Anterior vena cava (tissue), 1 donor: Measurements from ENCODE around the gene SSH2.

DNA sequence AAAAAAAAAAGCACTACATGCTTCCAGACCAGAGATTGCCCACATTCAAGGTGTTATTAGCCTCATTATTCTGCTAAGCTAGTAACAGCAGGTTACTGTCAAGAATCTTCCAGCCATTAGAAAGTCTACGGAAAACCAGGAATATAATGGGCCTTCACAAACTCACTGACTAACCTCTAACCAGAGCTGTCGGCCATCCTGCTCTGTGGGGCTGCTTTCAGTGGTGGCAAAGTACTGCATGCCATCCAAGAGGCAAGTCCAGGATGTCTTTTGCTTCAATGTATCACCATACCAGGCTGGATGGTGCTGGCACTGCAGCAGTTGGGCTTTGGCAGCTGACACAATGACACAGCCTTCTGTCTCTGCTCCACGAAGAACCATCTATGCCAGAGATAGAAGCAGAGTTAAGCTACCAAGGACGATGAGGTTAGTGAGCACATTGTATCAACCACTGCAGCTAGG, 9.6 kb upstream of the RSKR start:
- PRO-cap, result no peak

DNA sequence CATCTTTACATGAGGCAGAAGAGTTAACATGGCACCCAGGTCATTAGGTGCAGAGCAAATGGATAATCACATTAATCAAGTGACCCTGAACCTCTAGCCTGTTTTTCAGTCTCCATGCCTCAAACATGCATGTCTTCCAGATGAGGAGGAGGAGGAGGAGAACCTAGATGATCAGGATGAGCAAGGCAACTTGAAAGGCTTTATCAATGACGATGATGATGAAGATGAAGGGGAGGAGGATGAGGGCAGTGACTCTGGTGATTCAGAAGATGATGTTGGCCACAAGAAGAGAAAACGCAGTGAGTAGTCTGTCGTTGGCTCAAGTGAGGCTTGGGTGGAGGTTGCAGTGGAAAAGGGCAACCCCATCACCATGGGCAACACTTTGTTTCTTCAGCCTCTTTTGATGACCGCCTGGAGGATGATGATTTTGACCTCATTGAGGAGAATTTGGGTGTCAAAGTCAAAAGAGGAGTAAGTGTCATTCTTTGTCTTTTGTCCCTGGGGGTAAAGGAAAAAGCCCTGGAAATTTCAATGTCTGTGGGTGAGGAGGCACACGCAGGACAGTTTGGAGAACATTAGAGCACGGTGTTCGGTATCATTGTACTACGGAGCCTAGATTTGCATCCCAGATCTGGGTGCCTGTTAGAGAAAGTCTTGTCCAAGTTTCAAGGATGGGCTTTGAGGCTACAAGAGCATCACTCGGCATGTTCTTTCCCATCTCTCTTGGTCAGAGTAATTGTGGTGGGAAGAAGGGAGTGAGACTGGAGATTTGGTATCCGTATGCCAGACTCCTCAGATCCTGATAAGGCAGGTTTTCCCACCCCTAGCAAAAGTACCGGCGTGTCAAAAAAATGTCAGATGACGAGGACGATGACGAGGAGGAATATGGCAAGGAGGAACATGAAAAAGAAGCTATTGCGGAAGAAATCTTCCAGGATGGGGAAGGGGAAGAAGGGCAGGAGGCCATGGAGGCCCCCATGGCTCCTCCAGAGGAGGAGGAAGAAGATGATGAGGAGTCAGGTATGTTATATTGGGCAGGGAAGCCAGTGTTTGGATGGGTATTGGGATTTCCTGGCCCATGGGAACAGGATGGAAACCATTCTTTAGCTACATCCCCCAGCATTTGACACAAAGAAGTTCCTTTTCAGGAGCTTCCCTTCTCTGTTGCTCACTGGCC, 12.5 kb downstream of the SUPT6H start:
- PRO-cap, result no peak

DNA sequence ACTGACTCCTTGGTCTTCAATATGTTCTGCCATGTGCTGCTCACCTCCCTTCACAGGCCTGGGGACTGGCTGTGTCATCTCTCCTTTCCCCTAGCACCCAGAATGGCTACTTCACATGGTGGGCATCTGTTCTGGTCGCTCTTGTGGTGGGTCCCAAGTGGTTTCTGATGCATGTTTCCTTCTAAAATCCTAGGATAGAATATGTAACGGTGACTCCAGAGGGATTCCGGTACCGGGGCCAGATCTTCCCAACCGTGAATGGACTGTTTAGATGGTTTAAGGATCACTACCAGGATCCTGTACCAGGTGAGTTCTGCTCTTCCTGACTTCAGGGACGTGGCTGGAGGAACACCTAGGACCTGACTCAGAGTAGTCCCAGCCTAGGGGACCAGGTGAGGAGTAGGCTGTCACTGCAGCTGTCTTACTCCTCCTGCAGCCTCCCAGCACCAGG, 12.1 kb downstream of the PROCA1 start:
- PRO-cap, result no peak

GRCh38 chr17:28738447-28739169, 5.2 kb upstream of the TRAF4 start:
- PRO-cap, result no peak

DNA sequence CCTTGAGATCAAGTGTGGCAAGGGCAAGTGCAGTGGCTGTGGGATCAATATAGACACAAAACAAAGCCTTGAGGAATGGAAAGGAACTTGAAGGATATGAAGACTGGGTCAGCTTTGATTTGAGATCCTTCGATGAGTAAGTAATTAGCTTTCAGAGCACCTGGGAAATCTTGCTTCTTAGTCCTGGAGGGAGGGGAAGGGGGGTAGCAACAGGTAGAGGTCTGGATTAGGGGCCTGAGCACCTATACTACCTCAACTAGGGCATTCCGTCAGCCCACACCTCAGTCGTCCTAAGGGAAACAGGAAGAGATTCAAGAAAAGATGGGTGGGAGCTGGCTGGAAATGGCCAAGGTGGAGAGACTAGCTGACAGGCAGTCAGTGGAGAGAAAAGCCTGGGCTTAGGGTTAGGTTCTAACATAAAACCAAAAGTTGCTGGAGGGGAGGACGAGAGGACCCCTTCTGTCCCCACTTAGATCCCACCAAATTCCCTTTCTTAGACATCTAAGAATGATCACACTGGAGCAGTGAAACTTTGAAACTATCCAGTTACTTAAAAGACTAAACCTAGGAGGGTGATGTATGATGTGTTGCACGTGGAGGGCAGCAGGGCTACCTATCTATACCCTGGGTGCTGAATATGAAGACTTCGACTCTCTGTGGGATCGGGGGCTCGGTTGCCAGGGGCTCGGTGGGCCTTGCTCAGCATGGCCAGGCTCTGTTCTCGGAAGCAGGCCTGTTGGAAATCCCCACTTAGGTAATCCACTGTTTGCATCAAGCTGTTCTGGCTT, 14.0 kb downstream of the TRAF4 start:
- PRO-cap, result no peak

DNA sequence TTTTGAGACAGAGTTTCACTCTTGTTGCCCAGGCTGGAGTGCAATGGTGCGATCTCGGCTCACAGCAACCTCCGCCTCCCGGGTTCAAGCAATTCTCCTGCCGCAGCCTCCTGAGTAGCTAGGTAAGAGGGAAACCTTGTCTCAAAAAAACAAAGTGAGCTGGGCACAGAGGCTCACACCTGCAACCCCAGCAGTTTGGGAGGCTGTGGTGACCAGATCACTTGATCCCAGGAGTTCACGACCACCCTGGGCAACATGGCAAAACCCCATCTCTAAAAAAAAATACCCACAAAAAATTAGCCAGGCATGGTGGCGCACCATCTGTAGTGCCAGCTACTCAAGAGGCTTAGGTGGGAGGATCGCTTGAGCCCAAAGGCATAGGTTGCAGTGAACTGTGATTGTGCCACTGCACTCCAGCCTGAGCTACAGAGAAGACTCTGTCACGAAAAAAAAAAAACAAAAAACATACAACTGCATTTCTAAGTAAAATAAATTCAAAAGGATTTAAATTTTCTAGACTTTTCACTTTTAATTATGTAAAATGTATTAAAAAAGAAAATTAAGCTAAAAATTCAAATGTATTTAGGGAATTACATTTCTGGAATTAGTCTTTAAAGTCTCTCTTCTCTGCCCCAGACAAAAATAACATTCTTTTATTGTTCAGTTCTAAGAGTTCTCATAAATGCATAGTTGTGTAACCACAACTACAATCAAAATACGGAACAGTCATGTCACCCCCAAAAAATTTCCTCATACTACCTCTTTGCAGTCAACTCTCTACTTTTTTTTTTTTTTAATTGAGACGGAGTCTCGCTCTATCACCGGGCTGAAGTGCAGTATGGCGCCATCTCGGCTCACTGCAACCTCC, 14.2 kb downstream of the FAM222B start:
- PRO-cap, result no peak

DNA sequence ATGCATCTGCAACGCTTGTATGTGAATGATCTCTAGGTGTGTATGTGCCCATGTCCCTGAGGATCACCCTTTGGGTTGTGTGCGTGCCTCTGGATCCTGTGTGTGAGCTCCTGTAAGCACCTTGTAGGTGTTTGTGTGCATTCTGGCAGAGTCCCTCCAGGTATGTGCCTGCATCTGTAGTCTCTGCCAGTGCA, 311 bp upstream of the DHRS13 start:
- PRO-cap, result no peak

GRCh38 chr17:28905317-28906141, 2.6 kb upstream of the DHRS13 start:
- PRO-cap, result no peak

- PRO-cap, result no peak
Observed at GRCh38 chr17:28912447-28913375, 9.8 kb upstream of the DHRS13 start.

DNA sequence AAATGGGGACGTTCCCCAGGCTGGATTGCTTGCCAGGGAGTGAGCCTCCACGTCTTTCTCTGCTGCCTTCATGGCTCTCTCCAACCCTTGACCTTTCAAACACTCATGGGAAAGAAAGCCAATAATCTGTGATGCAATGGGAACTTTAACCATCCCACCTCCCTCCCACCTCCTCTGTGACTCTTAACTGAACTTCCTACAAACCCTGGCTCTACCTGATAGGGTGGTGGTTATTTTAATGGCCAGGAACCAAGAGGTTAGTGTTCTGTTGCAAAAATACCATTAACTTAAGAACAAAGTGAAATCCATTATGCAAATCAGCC, 2.8 kb downstream of the PIPOX start:
- PRO-cap, result no peak

DNA sequence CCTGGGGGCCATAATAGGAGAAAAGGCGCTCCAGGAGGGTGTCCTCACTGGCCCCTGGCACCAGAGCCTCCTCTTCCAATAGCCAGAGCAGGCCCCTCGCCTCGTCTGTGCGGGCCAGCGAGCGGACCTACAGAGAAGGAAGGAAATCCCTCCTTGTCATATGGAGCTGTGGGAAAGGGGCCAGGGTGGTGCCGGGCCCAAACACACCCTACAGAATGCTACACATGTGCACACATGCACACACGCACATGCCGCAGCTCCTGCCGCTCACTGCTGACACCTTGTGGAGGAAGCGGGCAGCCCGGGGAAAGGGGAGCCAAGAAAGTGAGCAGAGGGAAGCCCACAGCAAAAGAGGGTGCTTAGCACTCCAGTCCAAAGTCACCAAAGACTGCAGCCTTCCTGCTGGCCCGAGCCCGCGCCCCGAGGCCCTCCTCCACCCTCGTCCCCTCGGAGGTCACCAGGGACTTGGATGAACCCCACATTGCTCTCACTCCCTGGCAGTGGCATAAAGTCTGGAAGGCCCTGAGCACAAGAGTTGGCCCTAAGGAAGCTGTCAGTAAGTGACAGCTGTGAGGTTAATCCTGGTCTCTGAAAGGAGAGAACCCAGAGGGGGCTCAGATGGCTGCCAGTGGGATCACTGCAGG, 68.3 kb downstream of the MYO18A start:
- PRO-cap, result no peak

DNA sequence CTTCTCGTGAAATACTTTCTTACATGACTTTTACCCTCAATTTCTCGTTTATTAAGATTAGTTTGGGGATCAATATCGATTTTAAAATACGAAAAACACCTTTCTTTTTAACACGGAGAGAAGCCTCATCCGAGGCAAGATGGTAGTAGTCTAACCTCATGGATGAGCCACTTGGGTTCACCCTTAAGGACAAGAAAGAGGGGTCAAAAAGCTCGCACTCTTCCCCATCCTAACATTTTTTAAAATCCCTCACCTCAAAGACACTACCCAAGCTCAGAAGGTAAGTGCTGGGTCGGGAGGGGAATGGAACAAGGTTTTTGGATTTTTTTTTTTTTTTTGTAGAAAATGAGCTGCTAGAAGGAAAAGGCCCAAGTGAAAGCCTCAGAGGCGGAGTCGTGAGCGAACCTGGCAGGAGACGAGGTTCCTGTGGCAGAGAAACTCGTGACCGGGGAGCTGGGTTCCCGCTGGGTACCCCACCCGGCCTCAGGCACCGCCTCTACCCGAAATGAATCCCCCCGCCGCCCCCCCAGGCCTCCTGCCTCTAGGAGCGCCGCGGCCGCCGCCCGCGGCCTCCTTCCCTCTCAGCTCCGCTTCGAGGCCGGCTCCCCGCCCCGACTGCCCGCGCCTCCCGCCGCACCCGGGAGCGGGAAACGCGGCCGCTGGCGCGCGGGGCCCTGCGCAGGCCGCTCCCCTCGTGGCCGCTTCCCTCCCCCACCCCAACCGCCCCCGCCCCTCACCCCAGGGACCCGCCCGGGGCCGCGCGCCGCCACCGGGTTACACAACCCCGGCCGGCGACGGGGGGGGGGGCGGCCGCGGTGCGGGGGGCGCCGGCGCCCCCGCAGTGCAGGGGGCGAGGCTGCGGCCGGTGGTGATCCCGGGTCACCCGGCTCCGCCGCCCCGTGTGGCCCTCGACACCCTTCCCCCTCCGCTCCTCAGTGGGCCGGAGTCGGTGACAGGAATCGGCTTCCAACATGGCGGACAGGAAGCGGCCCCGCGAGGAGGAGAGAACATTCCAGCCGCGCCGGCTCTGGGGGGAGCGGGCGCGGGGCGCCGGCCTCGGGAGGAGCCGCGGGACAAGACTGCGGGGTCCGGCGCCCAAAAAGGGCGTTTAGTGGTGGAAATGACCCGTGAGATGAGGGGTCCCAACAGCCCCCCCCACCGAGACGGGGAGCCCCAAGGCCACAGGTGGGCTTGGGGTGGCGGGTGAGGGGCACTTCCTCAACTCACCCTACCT, 1.4 kb downstream of the NUFIP2 start:
- PRO-cap, result bidirectional peak, plus-strand start at position 442 of the sequence, minus-strand start at position 417 of the sequence; bidirectional peak, plus-strand start at position 991 of the sequence, minus-strand start at position 617 of the sequence

DNA sequence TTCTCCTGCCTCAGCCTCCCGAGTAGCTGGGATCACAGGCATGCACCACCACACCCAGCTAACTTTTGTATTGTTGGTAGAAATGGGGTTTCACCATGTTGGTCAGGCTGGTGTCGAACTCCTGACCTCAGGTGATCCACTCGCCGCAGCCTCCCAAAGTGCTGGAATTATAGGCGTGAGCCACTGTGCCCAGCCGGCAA, 38.5 kb upstream of the NUFIP2 start:
- PRO-cap, result no peak

- PRO-cap, result no peak
Observed at GRCh38 chr17:29391442-29391723, 1.2 kb downstream of the TAOK1 start.

DNA sequence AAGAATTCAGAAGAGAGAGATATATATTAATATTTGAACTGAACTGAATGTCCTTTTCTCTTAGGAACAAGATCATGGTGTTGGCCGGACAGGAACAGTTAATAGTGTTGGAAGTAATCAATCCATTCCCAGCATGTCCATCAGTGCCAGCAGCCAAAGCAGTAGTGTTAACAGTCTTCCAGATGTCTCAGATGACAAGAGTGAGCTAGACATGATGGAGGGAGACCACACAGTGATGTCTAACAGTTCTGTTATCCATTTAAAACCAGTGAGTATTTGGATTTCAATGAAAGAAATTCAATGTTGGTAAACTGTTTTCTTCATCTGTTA, 68.6 kb downstream of the ABHD15 start:
- PRO-cap, result no peak

GRCh38 chr17:29563835-29564483, 2.9 kb downstream of the ABHD15 start:
- PRO-cap, result no peak

GRCh38 chr17:29584579-29585029, 4.8 kb downstream of the GIT1 start:
- PRO-cap, result no peak

DNA sequence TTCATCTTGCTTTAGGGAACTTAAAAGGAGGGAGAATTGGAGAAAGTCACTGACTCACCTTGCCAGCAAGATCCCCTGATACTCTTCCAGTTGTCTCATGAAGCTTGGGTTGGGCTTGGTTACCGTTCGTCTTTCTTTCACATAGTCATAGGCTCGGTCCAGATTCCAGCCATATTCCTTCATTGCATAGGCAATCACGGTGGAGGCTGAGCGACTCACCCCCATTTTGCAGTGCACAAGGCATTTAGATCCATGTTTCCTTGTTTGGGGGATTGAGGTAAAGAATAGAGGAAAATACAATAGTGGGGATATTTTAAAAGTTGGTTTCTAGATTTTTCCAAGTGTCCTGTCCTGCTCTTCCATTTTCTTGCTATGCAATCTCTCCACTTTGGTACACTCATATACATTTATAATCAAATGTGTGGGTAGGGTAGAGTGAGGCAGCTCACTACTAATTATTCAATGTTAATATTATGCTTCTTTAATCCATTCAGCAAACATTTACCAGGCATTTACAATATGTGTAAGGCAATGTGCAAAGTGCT, 25.4 kb upstream of the CORO6 start:
- PRO-cap, result no peak

DNA sequence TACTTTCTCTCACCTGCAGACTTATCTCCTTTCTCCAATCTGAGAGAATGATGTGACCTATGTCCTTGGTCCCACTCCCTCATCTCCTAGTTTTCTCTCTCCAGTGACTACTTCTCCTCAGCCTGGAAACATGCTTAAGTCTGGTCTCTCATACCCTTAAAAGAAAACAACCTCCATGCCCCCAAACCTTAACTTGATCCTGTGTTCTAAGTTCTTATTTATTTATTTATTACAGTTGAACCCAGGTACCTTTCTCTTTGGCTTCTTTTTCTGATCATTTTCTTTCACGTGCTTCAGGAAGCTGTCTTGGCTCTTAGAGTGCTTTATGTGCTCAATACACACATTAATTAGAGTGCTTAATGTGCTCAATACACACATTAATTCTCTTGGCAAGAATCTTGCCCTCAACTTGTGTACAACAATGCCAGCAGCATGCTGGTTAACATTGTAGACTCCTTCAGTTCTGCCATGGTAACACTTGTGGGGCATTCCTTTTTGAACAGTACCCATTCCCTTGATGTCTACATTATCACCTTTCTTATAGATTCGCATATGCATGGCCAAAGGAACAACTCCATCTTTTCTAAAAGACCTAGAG, 93.4 kb upstream of the CORO6 start:
- PRO-cap, result no peak

DNA sequence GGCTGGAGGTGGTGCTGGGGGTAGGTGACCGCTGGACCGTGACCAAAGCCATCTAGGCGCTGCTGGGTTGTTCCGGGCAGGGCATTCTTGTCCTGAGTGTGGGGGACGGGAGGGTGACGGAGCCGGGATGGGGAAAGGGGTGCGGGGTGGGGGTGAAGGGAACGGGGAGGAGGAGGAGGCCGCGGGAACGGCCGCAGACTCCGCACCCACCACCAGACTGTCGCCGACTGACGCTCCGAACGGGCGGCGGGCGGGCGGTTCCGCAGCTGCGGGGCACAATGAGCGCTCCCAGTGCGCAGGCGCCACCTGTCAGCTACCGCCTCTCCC, at the start of gene SSH2:
TSS of gene SSH2 (minus strand) at position 280 of the 327 bp plus-strand sequence.
- PRO-cap, result bidirectional peak, plus-strand start outside the sequence, minus-strand start at position 280 of the sequence